ENCODE data around the genes H3C12, ZSCAN16 and OR2I1P.

- PRO-cap: no peak
Measured at GRCh38 chr6:27670318-27670801, 137.4 kb downstream of the H2BC13 start.

DNA sequence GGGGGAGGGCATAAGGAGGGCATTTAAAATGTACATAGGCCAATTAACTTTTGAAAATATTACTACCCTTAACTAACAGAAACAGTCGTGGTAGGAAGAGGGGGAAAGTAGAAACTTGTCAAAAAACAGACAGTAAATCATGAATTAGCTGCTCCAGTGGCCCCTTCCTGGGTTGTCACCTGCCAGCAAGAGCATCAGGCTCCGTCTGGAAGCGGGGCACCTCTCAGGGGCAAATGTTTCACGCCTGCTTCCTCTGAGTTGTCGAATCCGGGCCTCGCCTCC lies 120.7 kb downstream of the H2BC13 start:
- PRO-cap: no peak

DNA sequence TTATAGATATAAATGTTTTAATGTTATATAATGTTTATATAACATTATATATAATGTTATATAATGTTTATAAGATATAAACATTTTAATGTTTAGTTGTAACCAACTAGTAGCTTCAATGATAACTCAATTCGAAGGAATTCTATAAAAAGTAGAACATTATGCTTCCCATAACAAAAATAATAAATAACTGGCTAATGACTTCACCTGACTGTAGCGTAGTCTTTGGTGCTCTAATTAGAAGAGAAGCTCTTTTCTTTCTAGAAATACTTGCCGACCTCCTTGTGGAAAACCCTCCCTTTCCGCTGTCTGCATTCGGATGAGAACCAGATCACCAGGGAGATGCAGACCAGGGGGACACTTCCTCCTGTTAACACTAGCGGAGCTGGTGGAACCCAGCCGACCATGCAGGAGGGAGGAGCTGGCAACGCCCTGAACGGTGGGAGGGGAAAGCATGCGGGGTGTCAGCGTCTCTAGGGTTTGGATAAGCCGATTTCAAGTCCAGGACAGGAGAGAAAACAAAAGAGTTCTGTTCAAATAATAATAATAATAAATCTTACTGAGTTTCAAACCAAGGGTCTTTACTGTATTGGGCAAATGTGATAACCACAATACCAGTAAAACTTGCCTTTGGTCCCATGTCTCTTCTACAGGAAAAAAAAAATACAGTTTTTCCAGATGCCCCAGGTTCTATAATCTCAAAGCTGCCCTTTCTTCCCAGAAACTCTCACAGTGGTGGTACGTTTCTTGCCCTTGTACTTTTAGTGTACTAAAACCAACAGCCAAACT lies 53.7 kb downstream of the H2BC13 start:
- PRO-cap: bidirectional peak, plus-strand start at position 455 of the sequence, minus-strand start at position 321 of the sequence

DNA sequence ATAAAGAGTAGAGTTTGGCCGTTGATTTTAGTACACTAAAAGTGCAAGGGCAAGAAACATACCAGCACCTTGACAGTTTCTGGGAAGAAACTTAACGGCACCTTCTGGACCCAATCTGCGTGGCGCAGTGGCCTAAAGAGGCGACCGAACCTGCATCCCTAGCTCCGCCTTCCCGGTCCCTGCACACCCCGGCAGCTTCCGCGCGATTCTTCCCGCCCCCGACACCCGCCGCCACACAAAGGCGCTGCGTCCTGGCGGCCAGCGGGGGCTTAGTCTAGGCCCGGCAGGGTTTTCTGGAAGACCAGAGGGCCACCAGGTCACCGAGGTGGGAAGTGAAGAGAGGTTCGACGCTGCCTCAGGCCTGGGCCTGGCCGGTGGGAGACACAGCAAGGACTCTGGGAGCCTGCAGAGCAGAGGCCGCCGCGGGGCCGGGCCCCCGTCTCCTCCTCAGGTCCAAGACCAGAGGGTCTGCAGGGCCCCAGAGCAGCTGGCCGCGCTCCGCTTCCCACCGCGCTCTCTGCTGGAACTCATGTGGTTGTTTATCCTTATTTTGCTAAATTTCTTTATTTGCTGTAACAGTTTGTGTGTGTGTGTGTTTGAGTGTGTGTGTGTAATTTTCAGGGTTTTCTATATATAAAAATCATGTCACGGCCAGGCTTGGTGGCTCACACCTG lies 50.4 kb downstream of the H2BC13 start:
- PRO-cap: bidirectional peak, plus-strand start at position 238 of the sequence, minus-strand start at position 174 of the sequence

GRCh38 chr6:27825793-27826605 lies 2.1 kb downstream of the H4C11 start:
- PRO-cap: no peak

GRCh38 chr6:27890319-27891441 lies at the start of gene H3C12:
TSS of gene H3C12 (minus strand) at chr6:27890826.
- PRO-cap: bidirectional peak, plus-strand start at chr6:27890981, minus-strand start at chr6:27890827

DNA sequence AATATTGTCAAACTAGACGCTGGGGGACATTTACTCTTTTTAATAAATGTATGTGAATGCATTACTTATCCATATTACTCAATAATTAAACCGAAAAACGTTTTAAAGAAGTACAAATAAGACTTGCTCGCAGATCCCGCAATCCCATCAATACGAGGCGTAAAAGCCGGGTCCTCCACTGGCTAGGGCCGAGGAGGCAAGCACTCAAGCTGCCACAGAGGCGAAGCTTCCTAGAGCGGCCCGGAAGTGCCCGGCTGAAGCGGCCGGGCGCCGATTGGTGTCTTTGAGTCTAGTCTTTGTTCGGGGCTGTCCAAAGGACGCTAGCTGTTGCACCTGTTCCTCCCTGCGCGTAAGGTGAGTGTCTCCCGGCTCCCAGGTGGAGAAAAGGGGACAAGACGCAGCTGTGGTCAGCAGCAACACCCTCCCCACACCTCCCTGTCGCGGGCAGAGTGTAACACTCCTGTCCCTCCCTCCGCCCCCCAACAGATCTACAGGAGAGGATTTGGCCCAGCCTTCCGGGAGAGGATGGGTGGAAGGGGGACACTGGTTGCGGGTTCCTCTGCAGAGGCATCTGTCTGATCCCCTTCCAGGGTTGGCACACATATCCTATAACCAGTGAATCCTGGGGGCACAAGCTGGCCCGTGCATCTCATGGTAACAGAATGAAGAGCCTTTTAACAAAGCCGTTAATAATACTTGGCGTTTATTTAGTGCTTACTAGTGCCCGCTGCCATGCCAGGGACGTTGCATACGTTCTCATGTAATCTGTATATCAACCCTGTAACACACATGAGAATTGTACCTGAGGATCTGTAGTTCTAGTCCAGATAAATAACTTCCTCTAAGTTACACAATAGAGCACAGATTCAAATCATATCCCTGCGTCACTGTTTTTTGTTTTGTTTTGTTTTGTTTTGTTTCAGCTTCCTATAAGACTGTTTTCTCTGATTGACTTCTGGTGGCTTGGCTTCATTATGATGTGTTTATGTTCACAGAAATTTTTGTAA lies at the start of gene ZSCAN16:
Gene ZSCAN16 (plus strand): TSS at position 286 of the 1,007 bp plus-strand sequence.
- PRO-cap: bidirectional peak, plus-strand start at position 299 of the sequence, minus-strand start at position 154 of the sequence; bidirectional peak, plus-strand start at position 521 of the sequence, minus-strand start at position 490 of the sequence; unidirectional peak, minus-strand start at position 820 of the sequence

DNA sequence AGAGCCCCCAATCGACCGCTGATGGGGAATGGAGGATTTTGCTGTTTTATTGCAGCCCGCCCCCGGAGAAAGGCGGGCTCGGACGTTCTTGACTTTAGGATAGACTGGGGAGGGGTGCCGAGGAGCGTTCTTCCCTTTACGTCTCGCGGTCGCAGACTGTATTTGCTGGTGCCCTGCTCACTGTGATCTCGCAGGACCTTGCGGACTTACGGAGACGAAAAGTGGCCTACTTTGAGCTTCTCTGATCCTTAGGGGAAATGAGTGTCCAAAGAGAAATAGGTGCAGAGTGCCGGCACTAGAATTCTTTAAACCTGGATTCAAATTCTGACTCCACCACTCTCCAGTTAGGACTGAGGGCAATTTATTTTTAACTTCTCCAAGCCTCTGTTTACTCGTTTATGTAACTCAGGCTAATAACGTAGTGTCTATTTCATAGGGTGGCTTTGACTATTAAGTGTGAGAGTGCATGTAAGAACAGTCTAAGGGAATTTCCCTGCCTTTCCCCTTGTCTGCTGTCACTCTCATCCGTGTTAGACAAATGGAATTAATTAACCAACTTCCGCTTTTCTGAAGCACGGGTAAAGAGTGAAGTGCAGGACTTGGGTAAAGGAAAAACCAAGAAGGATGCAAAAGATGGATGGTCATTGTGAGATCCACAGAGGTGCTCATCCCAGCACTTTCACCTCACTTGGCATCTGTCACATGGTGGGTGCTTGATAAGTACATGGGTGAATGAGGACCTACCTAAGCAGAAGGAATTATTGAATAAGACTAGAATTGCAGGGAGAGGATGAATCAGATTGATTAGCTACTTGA lies 4.2 kb upstream of the ZKSCAN8 start:
- PRO-cap: bidirectional peak, plus-strand start at position 174 of the sequence, minus-strand start at position 106 of the sequence; bidirectional peak, plus-strand start at position 606 of the sequence, minus-strand start at position 539 of the sequence

GRCh38 chr6:28323808-28324373 lies 12.1 kb downstream of the ZSCAN31 start:
- PRO-cap: no peak

DNA sequence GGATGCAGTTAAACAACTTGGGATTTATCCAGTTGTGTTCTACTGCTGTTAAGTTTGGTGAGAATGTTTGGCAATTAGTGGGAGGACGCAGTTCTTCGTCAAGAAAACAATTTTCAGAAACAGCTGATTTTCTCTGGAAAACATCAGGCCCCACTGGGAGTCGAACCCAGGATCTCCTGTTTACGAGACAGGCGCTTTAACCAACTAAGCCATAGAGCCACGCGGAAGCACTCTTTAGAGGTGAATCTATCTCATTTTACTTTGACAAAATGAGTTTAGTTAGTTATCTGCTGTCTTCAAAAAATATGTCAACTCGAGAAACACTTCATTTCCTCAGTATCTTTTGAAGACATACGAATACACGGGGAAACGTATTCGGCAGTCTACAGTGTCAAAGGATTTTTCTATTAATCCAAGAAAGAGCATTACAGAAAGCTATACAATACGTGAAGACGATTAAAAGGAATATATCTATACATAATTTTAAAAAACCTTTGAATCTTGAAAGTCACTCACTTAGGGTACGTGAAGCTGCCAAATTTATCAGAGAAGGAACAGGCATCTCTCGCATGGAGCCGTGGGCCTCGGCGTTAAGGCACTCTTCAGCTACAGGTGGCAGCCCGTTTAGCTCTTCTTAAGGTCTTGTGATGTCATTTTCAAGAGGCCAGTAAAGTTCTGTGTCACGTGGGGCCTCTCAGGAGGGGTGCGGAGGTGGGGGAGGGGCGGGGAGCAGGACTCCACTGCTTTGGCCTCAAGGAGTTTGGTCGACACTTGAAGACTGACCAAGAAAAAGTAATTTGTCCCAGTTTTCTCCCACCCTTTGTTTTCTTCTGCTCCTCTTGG lies 26.5 kb downstream of the GPX6 start:
- PRO-cap: no peak

- PRO-cap: no peak
Measured at GRCh38 chr6:28566004-28566843, 20.9 kb downstream of the SCAND3 start.

DNA sequence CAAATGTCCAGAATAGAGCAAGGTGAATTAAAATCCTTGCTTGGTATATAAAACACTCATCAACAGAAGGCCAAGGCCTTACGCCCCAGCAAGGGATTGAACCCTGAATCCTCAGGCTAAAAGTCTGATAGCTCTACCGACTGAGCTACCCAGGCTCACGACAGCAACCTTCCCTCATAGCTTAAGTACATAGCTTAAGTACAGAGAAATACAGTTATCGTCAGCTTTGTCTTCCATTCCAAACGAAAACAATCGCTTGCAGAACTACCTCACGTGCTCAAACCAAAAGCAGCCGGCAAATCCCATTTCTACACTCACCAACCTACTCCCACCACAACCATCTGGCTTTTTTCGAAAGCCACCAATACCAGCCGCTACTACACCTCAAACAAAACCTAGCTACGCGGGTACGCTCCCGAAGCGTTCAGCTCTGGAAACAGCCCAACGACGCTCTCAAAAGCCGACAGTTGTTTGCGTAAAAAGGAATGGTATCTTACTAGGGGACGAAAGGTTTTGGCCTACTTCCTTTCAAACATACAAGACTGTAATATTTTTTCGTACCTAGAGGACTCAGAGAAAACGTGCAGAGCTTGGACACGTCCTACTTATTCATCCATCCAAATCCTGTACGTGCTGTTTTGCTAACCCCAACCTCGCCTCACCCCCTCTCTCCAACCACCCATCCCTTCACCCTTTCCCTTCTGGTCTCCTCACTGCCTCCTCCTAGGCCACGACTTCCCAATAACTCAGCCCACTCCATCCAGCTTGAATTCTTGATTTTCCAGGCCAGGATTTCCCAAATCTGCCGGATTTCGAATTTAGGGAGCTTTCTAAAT lies 106.2 kb upstream of the SCAND3 start:
- PRO-cap: no peak

DNA sequence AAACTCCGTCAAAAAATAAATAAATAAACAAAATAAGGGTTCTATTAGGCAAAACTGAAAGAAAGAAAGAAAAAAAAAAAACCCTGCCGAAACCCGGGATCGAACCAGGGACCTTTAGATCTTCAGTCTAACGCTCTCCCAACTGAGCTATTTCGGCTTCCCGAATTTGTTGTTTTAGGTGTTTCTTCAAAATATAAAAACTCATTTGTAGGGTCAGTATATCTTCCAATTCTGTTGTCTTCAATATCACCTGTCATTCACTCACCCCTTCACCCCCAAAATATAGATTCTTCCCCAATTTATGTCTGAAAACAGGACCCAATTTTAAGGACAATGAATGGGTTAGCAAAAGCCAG lies 133.2 kb downstream of the TRIM27 start:
- PRO-cap: no peak

DNA sequence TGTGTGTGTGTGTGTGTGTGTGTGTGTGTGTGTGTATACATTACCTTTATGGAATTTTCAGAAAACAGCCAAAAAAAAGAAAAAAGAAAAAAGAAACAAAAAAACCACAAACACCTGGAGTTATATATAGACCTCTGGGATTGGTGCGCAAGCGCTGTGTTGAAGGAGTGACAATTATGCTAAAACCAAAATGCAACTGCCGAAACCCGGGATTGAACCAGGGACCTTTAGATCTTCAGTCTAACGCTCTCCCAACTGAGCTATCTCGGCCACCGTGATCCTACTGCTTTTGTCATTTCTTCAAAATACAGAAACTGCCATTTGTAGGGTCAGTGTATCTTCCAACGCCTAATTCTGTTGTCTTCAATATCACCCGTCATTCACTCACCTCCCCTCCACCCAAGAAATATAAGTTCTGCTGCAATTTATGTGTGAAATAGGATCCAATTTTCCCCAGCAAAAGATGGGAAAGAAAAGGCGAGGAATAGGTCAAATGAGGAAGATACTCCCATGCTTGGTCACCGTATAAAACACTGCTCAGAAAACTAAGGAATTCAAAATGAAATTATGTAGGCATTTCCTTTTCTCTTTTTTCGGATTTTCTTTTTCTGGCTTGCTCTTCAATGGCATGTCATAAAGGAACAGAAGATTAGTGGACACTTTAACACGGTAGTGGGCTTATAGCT lies 116.0 kb downstream of the TRIM27 start:
- PRO-cap: unidirectional peak, minus-strand start at position 274 of the sequence

DNA sequence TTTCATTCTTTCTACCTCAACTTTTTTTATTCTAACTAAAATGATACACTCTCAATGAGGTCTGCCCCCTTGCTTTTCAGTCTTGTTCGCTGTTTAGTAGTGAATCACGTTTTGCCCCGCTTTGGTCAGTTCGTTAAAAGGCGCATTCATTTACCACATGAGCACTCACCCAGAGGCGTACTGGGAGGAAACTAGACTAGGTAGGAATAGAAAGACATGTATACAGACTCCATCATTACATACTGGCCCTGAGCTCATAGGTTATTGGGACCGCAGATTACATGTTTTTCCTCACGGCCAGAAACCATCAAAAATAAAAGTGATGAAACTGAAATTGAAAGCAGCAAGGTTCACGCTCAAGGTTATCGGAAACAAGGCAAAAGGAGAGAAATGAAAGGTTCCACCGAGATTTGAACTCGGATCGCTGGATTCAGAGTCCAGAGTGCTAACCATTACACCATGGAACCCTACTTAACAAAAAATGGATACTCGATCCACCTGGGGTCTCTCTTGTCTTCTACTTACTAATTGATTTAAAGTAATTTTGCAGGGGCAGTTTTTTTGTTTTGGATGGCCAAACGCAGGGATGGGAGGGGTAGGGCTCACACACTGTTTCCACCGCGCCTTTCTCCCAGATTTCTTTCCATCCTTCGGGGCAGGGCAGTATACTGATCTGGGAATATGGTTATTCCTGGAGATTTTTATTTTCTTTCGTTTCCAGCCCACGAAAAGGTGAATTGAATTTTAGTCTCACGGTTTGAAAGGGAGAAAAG lies 17.6 kb upstream of the TRIM27 start:
- PRO-cap: bidirectional peak, plus-strand start at position 577 of the sequence, minus-strand start at position 473 of the sequence

- PRO-cap: unidirectional peak, minus-strand start at chr6:28949344
Measured at GRCh38 chr6:28949214-28949629, 25.4 kb upstream of the TRIM27 start.

DNA sequence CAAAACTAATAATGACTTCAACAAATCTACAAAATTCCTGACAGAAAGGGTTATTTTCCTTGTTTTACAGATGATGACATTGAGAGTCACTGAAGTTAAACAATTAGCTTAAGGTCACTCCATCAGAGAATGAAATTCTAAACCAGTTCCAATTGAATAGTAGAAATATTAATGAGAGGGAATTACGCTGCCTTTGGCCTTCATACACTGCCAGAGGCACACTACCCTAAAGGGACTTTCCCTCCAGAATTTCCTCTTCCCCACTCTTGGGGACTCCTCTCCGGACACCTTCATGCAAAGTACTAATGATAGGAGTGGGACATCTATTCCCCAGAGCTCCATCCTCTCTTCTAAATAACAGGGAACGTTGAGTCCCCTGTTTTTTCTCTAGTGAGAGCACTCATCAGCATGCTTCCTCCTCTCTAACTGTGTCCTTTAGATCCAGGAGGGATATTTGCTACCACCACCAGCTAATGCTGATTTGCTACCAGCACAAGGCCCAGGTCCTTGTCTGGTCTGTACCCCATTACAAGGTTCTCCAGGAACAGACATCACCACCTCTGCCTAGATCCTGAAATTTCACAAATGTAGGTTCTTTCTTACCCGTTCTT lies at the start of gene OR2I1P:
Gene OR2I1P (plus strand): TSS at position 394 of the 611 bp plus-strand sequence.
- PRO-cap: no peak

DNA sequence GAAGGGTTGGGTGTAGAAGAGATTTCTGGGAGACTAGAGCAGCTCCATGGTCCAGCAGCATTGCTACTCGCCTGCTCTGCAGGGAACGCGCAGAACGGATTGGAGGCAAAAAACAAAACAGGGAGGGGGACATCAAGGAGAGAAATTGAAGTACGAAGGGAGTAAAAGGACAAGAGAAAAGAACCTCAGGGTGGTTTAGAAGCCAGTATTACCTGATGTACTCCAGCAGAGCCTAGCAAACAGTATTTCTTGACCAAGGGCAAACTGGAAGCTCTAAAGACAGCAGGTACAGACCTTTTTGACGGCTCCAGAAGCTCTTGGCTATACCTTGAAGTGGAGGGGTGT lies 615 bp upstream of the GABBR1 start:
- PRO-cap: no peak

DNA sequence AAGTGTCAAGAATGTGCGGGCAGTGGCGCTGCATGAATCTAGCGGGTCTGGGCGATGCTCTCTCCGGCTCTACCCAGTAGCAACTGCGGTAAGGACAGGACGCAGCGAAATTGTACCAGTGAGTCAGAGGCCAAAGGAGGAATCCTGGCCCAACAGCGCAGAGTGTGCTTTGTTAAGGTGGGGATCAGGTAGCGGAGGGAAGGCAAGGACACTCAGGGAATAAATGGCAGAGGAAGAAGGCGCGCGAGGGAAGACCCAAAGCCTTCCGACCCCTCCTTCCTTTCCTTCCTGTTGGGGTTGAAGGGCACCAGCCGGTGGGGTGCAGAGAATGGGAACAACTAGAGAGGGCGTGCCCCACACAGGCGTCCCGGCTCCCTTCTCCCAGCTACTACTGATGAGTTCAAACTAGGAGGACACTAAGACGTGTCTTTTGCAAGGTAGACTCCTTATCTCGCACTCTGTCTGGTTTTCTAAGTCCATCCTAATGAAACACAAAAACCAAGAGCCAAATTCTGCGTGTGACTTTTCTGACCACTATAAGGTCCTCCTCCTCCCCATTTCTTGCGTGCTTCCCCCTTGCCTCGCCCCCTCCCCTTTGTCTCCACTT lies 32.3 kb downstream of the HLA-F start:
- PRO-cap: no peak

- PRO-cap: no peak
Measured at GRCh38 chr6:29940973-29941452, 1.3 kb upstream of the HLA-A start.

All from NALM6 (cell line).